Left colon (tissue), 1 donor: ENCODE data around the gene LIPE.

DNA sequence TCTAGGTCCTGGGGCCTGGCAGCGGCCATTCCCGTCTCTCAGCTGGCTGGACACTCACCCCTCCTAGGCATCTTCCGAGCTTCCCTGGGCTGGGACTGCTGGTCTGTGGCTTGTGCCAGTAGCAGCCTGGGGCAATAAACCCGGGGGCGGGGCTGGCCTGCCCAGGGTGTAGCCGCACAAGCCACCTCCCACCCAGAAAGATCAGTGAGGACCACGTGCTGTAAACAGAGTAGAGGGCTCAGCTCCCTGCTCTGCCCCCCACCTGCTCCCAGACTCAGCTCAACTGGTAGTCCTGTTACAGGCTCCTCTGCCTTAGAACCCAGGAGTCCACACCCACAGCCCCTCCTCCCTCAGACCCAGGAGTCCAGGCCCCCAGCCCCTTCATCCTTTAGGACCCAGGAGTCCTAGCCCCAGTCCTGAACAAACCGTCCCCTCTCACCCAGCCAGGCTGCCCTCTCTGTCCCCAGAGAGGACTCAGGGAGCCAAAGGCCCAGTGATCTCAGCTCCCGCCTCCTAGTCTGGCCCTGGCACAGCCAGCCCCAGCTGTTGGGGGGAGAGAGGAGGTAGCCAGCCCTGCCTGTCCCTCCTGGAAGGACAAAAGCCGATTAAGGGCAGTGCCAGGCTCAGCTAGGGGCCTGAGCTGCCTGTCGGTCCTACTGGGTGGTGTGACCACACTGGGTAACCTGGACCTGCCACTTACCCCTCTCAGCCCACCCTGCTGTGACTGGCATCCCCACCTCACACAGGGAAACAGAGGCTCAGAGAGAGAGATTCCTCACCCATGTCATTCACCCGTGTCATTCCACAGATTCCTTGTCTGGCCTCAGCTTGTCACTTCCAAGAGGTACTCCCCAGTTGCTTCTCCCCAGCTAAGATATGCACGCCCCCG is 14.6 kb downstream of the LIPE start:
- PRO-cap, result no peak

GRCh38 chr19:42422330-42422861 is 4.8 kb downstream of the LIPE start:
- PRO-cap, result no peak

GRCh38 chr19:42422862-42423851 is 4.0 kb downstream of the LIPE start:
- PRO-cap, result bidirectional peak, plus-strand start at chr19:42423755, minus-strand start at chr19:42423542

DNA sequence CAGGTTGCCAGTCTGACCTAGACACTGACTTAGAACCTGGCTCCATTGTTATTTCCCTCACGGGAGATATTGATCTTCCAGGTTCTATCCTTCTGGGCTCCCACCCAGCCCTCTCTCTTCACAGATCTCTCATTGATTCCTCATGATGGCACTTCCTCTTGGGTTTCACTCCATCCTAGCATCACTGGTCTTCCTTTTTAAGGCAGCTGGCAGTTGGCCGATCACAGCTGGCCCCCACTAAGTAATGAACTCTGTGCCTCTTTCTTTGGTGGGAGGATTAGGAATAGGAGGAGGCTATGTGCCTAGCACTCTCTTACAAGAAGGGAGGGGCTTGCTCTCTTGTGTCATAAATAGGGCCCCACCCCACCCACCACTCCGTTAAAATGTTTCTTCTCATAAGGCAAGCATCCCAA is at the start of gene LIPE:
Gene LIPE (minus strand): TSS at position 285 of the 413 bp plus-strand sequence.
- PRO-cap, result no peak

DNA sequence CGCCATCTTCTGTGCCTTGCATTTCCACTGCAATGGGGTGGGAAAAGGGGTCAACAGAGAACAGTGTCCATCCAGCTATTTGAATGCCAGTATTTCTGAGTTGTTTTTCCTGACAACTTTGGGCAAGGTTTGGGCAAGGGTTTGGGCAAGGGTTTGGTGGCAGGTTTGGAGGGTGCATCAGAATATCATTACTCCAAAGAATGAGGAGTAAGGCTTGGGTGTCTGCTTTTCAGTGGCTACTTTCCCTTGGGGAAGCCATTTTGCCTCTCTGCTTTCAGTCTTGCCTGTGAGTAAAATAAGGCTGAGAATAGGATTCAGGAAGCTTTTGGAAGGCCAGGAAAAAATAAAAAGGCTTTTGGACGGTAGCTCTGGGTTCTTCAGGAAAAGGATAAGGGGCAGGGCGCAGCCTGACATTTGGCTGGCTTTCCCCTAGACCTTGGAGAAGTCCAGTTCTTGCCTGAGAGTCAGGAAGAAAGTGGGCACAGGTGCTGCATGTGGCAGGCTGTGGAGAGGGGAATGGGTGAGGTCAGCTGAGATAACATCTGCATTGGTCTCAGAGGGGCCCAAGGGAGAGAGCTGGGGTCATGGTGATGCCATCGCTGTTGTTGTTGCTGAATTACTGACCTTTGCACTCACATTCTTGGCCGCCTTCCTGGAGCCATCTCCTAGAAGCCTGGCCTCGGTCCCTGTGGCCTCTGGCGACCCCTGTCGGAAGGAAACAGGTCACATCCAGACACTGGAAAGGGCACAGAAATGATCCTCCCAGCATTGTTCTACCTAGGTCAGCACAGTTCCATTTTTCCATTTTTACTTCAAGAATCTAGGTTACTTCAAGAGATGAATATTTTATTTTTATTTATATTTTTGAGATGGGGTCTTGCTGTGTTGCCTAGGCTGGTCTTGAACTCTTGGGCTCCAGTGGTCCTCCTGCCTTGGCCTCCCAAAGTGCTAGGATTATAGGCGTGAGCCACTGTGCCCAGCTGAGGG is 6.3 kb upstream of the LIPE start:
- PRO-cap, result no peak

DNA sequence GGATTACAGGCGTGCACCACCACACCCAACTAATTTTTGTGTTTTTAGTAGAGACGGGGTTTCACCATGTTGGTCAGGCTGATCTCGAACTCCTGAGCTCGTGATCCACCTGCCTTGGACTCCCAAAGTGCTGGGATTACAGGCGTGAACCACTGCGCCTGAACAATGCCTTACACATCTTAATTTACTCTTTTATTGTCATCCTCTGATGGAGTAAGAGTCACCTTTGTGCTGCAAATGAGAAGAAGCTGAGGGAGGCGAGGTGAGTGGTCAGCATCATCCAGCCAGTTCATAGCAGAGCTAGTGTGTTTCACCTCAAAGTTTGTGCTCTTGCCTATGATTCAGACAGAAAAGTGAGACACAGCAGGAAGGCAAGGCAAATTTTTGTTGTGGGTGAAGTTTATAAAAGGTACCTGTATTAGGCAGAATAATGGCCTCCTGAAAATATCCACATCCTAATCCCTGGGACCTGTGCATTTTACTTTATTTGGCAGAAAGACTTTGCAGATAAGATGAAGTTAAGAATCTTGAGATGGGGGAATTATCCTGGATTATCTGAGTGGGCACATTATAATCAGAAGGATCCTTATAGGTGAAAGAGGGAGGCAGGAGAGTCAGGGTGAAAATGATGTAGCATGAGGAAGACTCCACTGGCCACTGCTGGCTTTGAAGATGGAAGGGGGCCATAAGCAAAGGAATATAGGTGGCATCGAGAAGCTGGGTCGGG is 16.3 kb upstream of the CXCL17 start:
- PRO-cap, result no peak

DNA sequence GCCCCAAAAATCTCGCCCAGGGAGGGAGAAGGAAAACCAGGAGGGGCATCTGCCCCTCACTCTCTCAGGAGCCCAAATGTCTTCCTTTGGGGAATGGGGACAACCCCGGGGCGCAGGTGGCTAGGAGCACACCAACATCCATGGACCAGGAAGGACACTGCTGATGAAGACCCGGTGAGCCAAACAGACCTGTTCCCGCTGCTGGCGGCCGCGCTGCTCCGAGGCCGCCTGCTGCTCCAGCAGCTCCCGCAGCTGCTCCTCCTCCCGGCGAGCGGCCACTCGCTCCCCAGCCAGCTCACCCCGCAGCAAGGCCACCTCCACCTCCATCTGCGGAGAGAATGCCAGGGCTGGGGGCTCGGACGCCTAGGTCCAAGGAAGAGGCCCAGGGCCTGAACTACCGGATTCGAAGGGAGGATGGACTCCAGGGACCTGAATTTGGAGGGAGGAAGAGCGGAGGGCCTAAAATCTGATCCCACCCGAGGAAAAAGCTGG is 3.0 kb downstream of the PHLDB3 start:
- PRO-cap, result no peak

DNA sequence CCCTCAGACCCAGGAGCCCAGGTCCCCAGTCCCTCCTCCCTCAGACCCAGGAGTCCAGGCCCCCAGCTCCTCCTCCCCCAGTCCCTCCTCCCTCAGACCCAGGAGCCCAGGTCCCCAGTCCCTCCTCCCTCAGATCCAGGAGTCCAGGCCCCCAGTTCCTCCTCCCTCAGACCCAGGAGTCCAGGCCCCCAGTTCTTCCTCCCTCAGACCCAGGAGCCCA is 2.7 kb upstream of the PHLDB3 start:
- PRO-cap, result unidirectional peak, minus-strand start at position 164 of the sequence

GRCh38 chr19:43574306-43574810 is 969 bp downstream of the XRCC1 start:
- PRO-cap, result no peak

GRCh38 chr19:43579912-43580270 is 4.3 kb downstream of the PINLYP start:
- PRO-cap, result no peak

DNA sequence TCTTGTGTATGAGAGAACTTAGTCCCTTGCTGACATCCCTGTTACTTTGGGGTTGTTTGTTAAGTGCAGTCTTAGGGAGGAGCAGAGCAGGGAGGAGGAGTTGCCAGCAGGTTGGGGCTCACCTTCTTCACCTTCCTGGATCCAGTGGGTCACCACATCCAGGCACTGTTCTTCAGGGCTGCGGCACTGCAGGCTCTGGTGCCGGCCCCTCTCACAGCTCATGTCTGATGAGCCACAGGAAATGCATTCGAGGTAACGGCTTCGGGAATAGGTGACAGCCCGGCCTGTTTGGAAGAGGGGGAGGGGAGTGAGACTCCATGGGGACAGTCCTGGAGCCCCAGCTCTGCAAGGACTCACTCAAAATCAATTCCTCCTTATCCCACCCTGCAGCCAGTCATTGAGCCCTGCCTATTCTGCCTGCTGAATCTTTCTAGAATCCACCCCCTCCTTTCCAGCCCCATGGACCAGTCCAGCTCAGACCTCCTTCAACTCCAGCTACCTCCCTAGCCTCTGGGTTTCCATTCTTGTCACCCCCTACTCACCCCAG is 13.5 kb downstream of the PLAUR start:
- PRO-cap, result no peak

GRCh38 chr19:43661003-43661441 is 8.9 kb downstream of the PLAUR start:
- PRO-cap, result unidirectional peak, minus-strand start at chr19:43661232

DNA sequence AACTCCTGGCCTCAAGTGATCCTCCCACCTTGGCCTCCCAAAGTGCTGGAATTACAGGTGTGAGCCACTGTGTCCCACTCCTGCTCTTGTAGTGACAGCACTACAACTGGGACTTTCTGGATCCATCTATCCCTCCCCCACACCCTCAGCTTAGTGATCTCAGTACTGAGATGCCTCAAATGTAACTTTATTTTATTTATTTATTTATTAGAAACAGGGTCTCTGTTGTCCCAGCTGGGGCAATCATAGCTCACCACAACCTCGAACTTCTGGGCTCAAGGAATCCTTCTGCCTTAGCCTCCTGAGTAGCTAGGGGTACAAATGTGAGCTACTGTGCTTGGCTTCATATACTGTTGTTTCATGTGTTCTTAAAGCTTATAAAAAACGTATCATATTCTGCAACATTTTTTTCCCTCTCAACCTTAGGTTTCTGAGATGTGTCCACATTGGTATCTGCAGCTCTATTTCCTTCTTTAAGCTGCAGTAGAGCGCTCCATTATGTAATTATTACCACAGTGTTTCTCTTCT is 4.0 kb downstream of the PLAUR start:
- PRO-cap, result no peak

DNA sequence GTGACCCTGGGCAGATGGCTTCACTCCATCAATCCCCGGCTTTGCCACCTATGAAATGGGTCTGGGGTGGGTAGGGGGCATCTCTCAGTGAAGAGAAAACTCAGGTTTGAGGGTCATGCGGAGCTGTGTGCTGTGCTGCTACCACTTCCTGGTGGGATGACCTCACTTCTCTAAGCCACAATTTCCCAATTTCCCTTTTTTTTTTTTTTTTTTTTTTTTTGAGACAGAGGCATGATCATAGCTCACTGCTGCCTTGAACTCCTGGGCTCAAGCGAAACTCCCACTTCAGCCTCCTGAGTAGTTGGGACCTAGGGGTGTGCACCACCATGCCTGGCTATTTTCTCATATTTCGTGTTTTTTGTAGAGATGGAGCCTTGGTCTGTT is 4.7 kb upstream of the PLAUR start:
- PRO-cap, result no peak

GRCh38 chr19:43699248-43700264 is 16.3 kb upstream of the IRGC start:
- PRO-cap, result bidirectional peak, plus-strand start at chr19:43699683, minus-strand start at chr19:43699691

- PRO-cap, result unidirectional peak, minus-strand start at chr19:43701111; bidirectional peak, plus-strand start at chr19:43701587, minus-strand start at chr19:43701464
Measured at GRCh38 chr19:43700849-43701889, 14.7 kb upstream of the IRGC start.

- PRO-cap, result bidirectional peak, plus-strand start at chr19:43740136, minus-strand start at chr19:43740032
Measured at GRCh38 chr19:43739867-43740324, 14.9 kb downstream of the SMG9 start.

GRCh38 chr19:43756509-43757098 is 1.8 kb upstream of the SMG9 start:
- PRO-cap, result no peak

GRCh38 chr19:43766193-43766882 is 11.6 kb upstream of the SMG9 start:
- PRO-cap, result no peak

- PRO-cap, result no peak
Measured at GRCh38 chr19:44130819-44131957, 10.2 kb upstream of the ZNF234 start.